ENCODE measurements around the genes THRB, OXSM and RBMS3.

- RRBS, 2 experiments: no CpG with 5 or more reads among the region's 2 CpGs
CAGE:
- cytosol, long polyA minus RNA: no peak
- cytosol, long polyA plus RNA: no peak
- long polyA plus RNA: no peak
- nucleus, long polyA minus RNA: no peak
- nucleus, long polyA plus RNA: no peak
Observed at GRCh38 chr3:24363104-24363669, 131.5 kb downstream of the THRB start.

GRCh38 chr3:24478358-24479055 lies 16.1 kb downstream of the THRB start:
- RRBS, 2 experiments: no CpG with 5 or more reads among the region's 11 CpGs
CAGE:
- cytosol, long polyA minus RNA: no peak
- cytosol, long polyA plus RNA: no peak
- long polyA plus RNA: no peak
- nucleus, long polyA minus RNA: no peak
- nucleus, long polyA plus RNA: no peak

- RRBS, 2 experiments: 2% methylated on average over 29 to 35 of the region's 91 CpGs
CAGE:
- cytosol, long polyA minus RNA: start-site peak on the minus strand at chr3:24494768-24494805, 281 reads
- cytosol, long polyA plus RNA: no peak
- long polyA plus RNA: no peak
- nucleus, long polyA minus RNA: start-site peak on the minus strand at chr3:24494794-24494828, 38 reads
- nucleus, long polyA plus RNA: no peak
Observed at GRCh38 chr3:24494560-24495370, at the start of gene THRB. TSS of gene THRB (minus strand) at chr3:24494850.

GRCh38 chr3:24496500-24496856 lies 1.8 kb upstream of the THRB start:
- RRBS, 2 experiments: no CpG with 5 or more reads among the region's 8 CpGs
CAGE:
- cytosol, long polyA minus RNA: no peak
- cytosol, long polyA plus RNA: no peak
- long polyA plus RNA: no peak
- nucleus, long polyA minus RNA: no peak
- nucleus, long polyA plus RNA: no peak

DNA sequence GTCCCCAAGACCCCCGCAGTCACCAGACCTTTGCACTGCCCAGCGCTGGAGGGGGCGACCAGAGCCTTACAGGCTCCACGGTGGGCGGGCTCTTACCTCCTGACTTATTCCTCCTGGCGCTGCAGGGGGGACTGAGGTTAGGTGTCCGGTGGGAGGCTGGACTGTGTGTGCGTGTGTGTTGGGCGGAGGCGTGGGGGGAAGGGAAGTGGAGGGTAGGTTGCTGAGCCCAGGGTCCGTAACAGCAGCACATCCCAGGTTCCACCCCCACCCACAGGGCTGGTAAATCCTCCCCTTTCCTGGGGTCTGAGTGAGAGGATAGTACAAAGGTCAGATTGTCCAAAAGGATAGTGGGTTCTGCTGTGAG lies 27.6 kb upstream of the THRB start:
- RRBS, 2 experiments: no CpG with 5 or more reads among the region's 11 CpGs
CAGE:
- cytosol, long polyA minus RNA: no peak
- cytosol, long polyA plus RNA: no peak
- long polyA plus RNA: no peak
- nucleus, long polyA minus RNA: no peak
- nucleus, long polyA plus RNA: start-site peak on the minus strand centred at position 174 of the sequence, 22 bp wide, 58 and 55 reads in 2 replicates

GRCh38 chr3:25473161-25473849 lies 45.2 kb downstream of the RARB start:
- RRBS, 2 experiments: no CpG with 5 or more reads among the region's 3 CpGs
CAGE:
- cytosol, long polyA minus RNA: no peak
- cytosol, long polyA plus RNA: no peak
- long polyA plus RNA: no peak
- nucleus, long polyA minus RNA: no peak
- nucleus, long polyA plus RNA: no peak

GRCh38 chr3:25618351-25618884 lies 46.3 kb downstream of the TOP2B start:
- RRBS, 2 experiments: no CpG with 5 or more reads among the region's 4 CpGs
CAGE:
- cytosol, long polyA minus RNA: no peak
- cytosol, long polyA plus RNA: no peak
- long polyA plus RNA: no peak
- nucleus, long polyA minus RNA: no peak
- nucleus, long polyA plus RNA: no peak

DNA sequence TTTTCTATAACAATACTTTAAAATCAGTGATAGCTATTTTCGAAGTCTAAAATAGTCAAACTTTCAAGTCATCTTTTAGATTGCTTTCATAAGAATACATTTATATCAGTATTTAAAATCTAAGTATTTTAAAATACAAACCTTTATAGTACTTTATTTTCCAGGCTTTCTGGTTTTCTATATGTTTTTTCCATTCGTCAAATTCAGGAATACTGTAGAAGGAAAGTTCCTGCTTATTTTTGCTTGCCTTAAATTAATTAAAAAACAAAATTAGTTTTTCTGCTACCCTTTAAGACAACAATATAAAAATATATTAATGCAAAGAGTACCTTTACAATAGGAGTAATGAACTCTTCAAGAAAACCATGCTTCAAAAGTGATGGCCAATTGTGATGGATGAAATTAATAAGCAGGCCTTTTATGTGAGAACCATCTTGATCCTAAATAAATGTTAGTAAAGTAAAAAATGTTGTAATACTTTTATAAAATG lies 36.0 kb downstream of the TOP2B start:
- RRBS, 2 experiments: no CpG with 5 or more reads among the region's 2 CpGs
CAGE:
- cytosol, long polyA minus RNA: start-site peak on the minus strand centred at position 214 of the sequence, 50 bp wide, 69 reads
- cytosol, long polyA plus RNA: no peak
- long polyA plus RNA: no peak
- nucleus, long polyA minus RNA: no peak
- nucleus, long polyA plus RNA: no peak

GRCh38 chr3:25789650-25790735 lies at the start of gene OXSM:
TSS of gene OXSM (plus strand) at chr3:25790090.
- RRBS, 2 experiments: no CpG with 5 or more reads among the region's 55 CpGs
CAGE:
- cytosol, long polyA minus RNA: no peak
- cytosol, long polyA plus RNA: start-site peak on the plus strand at chr3:25790093-25790121, 102 and 283 reads in 2 replicates
- long polyA plus RNA: no peak
- nucleus, long polyA minus RNA: no peak
- nucleus, long polyA plus RNA: start-site peak on the plus strand at chr3:25790062-25790124, 293 and 165 reads in 2 replicates

GRCh38 chr3:25834390-25834716 lies 44.5 kb downstream of the OXSM start:
CAGE:
- cytosol, long polyA minus RNA: no peak
- cytosol, long polyA plus RNA: no peak
- long polyA plus RNA: no peak
- nucleus, long polyA minus RNA: no peak
- nucleus, long polyA plus RNA: no peak

DNA sequence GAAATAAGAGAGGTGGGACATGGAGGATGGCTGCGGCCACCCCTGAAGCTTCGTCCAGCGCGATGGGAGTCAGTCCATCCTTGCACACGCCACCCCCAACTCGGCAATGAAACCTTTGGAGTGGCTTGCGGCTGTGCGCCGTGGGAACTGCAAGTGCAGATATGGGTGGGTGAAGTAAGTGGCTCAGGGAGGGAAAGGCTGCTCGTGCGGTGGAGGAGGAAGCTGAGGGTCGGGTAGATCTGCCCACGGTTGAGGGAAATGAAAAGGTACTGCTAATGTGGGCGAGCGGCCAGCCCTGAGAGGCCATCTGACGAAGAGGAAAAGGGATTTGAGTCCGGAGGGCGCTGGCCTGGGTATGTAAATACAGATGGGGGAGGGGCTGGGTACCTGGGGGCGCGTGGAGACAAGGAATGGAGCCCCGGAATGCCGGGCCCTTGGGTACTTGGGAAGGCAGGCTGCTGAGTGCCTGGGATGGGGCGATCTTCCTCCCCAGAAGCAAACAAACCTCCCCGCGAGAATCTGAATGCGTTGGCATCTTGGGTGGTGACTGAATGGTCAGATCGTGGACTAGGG lies 1.2 kb downstream of the LRRC3B start:
- RRBS, 2 experiments: 5 to 7% methylated on average over 5 of the region's 27 CpGs
CAGE:
- cytosol, long polyA minus RNA: no peak
- cytosol, long polyA plus RNA: no peak
- long polyA plus RNA: no peak
- nucleus, long polyA minus RNA: no peak
- nucleus, long polyA plus RNA: no peak

GRCh38 chr3:27394326-27395000 lies 25.3 kb upstream of the NEK10 start:
- RRBS, 2 experiments: no CpG with 5 or more reads among the region's 5 CpGs
CAGE:
- cytosol, long polyA minus RNA: no peak
- cytosol, long polyA plus RNA: no peak
- long polyA plus RNA: no peak
- nucleus, long polyA minus RNA: no peak
- nucleus, long polyA plus RNA: no peak

DNA sequence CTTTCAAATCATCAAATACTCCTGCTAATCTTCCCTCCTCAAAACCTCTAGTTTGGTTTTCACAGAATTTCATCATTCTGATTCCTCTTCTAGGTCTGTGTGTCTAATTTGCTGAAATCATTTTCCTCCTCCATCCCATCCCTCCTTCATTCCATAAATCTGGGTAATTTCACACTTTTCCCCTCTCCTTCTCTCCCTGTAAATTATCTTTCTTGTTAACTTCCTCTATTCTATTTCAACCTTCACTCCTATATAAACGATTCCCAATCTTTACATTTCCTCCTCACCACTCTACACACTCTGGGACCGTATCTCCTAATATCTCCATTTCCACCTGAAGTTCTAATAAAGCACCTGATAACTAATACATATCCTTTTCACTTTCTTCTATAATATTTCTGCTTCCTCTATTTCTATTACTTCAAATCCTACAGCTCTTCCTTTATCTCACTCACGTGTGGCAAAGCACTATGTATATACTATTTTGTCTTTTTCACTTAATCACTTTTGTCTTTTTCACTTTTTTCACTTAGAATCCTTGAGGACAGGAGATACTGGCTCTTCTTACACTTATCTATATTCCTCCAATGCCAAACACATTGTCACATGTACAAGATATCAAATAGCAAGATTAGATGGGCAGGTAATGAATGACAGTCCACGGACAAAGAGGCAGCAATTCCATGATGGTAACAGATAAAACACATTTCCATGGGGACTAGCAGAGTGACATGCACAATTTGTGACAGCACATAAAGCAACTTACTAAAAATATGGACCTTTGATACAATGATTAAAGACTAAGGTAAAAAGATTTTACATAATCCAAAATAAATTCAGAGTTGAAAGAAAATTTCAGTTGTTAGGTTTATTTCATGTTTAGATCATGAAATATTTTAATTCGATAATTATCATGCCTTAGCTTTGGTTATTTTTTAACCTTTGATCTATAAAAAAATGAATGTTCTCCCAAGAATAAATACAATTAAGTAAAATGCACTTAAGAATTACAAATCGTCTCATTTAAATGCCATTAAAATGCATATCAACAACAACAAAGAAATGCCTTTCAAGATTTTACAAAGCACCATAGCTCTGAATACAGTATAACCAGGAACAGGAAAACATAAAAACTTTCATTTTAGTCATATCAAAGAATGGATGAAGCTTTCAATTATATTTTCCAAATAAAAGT lies 38.8 kb upstream of the NEK10 start:
- RRBS, 2 experiments: no CpG with 5 or more reads among the region's 6 CpGs
CAGE:
- cytosol, long polyA minus RNA: no peak
- cytosol, long polyA plus RNA: no peak
- long polyA plus RNA: no peak
- nucleus, long polyA minus RNA: no peak
- nucleus, long polyA plus RNA: start-site peak on the minus strand centred at position 291 of the sequence, 326 bp wide, 40 and 34 reads in 2 replicates

DNA sequence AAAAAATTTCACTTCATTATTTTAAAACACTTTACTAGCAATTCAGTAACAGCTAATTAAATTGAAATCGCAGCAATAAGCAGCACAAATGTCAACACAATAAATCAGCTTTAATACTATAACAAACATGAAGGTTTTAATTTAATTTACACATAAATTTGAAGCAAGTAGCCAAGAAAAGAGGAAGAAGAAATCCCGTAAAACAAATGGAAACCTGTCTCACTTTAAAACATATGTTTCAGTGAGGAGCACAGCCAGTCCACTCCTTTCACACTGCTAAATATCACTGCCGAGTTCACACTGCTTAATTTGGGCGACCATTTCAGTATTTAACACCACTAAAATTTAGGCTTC lies 16.8 kb downstream of the SLC4A7 start:
- RRBS, 2 experiments: no CpG with 5 or more reads among the region's 4 CpGs
CAGE:
- cytosol, long polyA minus RNA: no peak
- cytosol, long polyA plus RNA: no peak
- long polyA plus RNA: no peak
- nucleus, long polyA minus RNA: start-site peak on the minus strand centred at position 17 of the sequence, 297 bp wide, 26 reads
- nucleus, long polyA plus RNA: no peak

- RRBS, 2 experiments: no CpG with 5 or more reads among the region's 2 CpGs
CAGE:
- cytosol, long polyA minus RNA: no peak
- cytosol, long polyA plus RNA: no peak
- long polyA plus RNA: no peak
- nucleus, long polyA minus RNA: no peak
- nucleus, long polyA plus RNA: no peak
Observed at GRCh38 chr3:27479761-27480442, 4.3 kb downstream of the SLC4A7 start.

- RRBS, 2 experiments: no CpG with 5 or more reads among the region's 5 CpGs
CAGE:
- cytosol, long polyA minus RNA: no peak
- cytosol, long polyA plus RNA: no peak
- long polyA plus RNA: no peak
- nucleus, long polyA minus RNA: no peak
- nucleus, long polyA plus RNA: no peak
Observed at GRCh38 chr3:27639293-27639885, 82.7 kb downstream of the EOMES start.

GRCh38 chr3:28250006-28250262 lies 8.5 kb downstream of the CMC1 start:
- RRBS, 2 experiments: no CpG with 5 or more reads among the region's 3 CpGs
CAGE:
- cytosol, long polyA minus RNA: no peak
- cytosol, long polyA plus RNA: no peak
- long polyA plus RNA: no peak
- nucleus, long polyA minus RNA: no peak
- nucleus, long polyA plus RNA: no peak

- RRBS, 2 experiments: no CpG with 5 or more reads among the region's 16 CpGs
CAGE:
- cytosol, long polyA minus RNA: no peak
- cytosol, long polyA plus RNA: no peak
- long polyA plus RNA: no peak
- nucleus, long polyA minus RNA: no peak
- nucleus, long polyA plus RNA: no peak
Observed at GRCh38 chr3:29280553-29281248, at the start of gene RBMS3. TSS of gene RBMS3 (plus strand) at chr3:29281071.

DNA sequence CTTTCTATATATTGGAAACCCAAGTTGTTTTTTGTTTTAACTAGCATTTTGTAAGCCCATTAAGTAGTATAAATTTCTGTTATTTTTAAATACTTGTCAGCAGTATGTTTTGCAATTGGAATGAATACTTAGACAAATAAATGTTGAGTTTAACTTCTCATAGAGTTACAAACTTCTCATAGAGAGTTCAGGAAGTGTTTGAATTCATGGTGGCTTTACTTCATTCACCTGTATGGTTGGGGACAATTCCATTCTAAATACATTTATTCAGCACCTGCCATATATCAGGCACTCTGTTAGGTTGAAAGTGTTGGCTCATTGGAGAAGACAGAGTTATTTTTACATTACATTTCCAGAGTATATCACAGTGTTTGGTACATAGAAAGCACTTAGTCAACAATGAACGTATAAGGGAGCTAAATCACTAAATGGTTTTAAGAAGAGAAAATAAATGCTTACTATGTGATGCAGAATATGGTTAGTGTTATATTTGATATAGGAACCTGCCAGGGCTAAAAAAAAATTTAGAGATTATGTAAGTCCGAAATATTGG lies 27.2 kb downstream of the RBMS3 start:
- RRBS, 2 experiments: no CpG with 5 or more reads among the region's 2 CpGs
CAGE:
- cytosol, long polyA minus RNA: no peak
- cytosol, long polyA plus RNA: no peak
- long polyA plus RNA: no peak
- nucleus, long polyA minus RNA: no peak
- nucleus, long polyA plus RNA: no peak

DNA sequence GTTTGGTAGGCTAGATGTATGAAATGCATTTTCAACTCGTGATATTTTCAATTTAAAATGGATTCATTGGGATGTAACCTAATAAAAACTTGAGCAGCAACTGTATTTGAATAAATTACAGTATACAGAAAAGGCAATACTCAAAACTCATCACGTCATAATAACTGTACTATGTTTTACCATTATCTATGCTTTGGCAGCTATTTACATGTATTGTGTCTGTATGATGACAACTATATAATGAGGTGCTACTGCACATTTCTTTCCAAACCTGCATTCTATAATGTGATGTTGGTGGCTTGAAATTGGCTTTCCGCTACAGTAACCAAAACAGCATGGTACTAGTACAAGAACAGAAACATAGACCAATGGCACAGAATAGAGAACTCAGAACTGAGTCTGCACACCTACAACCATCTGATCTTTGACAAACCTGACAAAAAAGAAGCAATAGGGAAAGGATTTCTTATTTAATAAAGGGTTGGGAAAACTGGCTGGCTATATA lies 93.8 kb downstream of the RBMS3 start:
- RRBS, 2 experiments: no CpG with 5 or more reads among the region's 3 CpGs
CAGE:
- cytosol, long polyA minus RNA: no peak
- cytosol, long polyA plus RNA: no peak
- long polyA plus RNA: no peak
- nucleus, long polyA minus RNA: no peak
- nucleus, long polyA plus RNA: no peak